Ileum (tissue), 1 donor: ENCODE measurements around a stretch of chr3.

DNA sequence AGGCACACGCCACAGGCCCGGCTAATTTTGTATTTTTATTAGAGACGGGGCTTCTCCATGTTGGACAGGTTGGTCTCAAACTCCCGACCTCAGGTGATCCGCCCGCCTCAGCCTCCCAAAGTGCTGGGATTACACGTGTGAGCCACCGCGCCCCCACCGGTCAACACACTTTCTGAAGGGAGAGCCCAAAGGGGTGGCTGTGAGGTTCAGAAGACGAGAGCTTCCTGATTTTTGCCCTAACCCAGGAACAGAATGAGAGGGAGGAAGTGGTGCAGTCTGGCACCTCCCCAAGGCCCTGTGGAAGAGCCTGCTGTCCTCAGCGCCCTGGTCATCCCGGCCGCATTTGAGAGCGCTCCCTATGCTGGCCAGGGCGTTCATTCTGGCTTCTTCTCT lies 13.1 kb downstream of the BDH1 start:
- PRO-cap = no peak

DNA sequence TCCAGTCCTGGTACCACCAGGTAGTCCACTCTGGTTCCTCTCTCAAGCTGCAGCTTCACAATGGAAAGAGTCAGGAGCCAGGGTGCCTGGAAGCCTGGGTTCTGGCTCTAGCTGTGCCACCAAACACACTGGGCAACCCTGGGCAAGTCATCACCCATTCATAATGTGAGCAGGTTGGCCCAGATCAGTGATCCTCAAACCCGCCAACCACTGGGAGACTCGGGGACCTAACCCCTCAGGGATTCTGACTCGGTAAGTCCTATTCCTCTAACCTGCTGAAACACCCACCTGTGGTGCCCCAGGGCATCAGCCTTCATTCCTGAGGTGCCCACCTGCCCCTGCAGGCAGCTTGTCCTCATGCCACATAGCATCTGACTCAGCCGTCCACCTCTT lies 9.2 kb downstream of the BDH1 start:
- PRO-cap = no peak

- PRO-cap = bidirectional peak, plus-strand start at chr3:197554723, minus-strand start at chr3:197554662; bidirectional peak, plus-strand start at chr3:197555045, minus-strand start at chr3:197554863; bidirectional peak, plus-strand start at chr3:197555185, minus-strand start at chr3:197555140; bidirectional peak, plus-strand start at chr3:197555368, minus-strand start at chr3:197555367
Observed at GRCh38 chr3:197554434-197555547, 977 bp downstream of the BDH1 start.

DNA sequence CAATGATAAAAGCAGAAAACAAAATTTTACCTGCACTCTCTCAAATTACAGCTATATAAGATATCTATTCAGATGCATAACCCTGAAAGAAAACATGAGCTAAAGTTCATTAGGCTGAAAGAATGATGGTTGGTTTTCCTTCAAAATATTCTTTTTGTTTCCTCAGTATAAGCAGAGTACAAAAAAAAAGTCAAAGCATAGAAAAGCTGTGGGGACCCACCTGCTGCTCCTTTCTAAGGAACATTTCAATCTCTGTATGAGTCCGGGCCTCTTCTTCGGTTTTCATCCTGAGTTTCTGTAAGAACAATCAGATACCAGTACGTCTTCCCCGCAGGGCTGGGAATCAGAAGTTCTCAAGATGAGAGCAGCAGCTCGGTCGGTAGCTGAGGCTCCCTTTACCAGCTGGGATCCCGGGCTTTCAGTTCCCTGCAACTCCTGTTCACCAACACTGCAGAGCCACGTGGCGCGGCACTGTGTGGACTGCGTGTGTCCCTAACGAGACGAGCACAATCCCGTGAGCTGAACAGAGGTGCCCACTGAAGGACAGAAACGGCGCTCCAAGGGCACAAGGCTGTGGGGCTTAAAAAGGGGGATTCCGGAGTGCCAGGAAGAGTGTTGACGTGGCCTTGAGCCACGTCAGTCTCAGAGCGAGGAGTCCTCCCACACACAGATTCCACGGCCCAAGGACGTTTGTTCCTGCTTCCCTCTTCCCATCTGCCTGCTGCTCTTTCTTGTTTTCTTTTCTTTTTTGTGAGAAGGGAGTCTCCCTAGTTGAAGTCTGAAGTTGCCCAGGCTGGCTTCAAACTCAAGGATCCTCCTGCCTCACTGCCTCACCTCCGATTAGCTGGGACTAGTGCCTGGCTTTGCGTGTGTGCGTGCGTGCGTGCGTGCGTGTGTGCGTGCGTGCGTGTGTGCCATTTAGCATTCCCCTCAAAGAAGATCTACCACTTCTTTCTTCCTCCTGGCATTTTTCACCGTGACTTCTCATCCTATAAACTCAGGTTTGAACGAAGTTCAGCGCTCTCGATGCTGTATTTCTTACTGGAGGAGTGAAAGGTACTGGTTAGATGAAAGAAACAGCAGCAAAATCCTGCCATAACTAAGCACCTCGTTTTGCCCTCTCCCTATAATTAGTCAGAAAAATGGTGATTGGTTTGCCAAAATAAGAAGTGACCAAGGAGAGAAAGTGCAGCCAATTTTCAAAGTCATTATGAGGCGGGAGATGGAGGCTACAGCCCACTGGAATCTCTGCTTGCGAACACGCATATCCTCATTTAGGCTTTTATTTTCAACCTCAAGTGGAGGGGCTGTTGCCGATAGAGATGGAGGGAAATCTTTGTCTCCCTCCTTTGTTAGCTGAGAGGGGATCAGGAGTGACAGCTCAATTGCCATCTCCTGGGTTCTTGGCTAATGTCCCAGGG lies 37.0 kb upstream of the RPL35A start:
- PRO-cap = no peak

- PRO-cap = no peak
Observed at GRCh38 chr3:198038863-198039432, 78.9 kb downstream of the LMLN start.